Breast (tissue), 4 donors: ENCODE results near the gene XRCC3.

- PRO-cap, 3 experiments: no peak in any of the 3 experiments
- RRBS: no CpG with 5 or more reads among the region's 7 CpGs
Observed at GRCh38 chr14:103462881-103463637, 59.6 kb downstream of the CKB start.

DNA sequence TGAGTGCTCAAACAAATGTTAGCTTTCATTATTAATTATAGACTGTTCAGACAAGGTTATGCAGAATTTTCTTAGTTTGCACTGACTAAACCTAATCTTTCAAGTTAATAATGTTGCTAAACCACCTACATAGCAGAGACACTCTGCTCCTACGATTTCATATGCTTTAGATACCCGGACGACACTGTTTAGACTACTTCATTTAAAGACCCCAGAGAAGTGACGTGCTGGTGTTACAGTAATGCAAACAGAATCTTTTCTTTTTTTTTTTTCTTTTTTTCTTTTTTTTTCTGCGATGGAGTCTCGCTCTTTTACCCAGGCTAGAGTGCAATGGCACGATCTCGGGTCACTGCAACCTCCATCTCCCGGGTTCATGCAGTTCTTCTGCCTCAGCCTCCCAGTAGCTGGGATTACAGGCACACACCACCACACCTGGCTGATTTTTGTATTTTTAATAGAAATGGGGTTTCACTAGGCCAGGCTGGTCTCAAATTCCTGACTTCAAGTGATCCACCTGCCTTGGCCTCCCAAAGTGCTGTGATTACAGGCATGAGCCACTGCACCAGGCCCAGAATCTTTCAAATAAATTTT, 38.6 kb downstream of the CKB start:
- PRO-cap, 3 experiments: no peak in any of the 3 experiments
- RRBS: no CpG with 5 or more reads among the region's 9 CpGs

GRCh38 chr14:103502027-103502572, 20.5 kb downstream of the CKB start:
- PRO-cap, 3 experiments: no peak in any of the 3 experiments
- RRBS: no CpG with 5 or more reads among the region's 7 CpGs

- PRO-cap, 3 experiments: no peak in any of the 3 experiments
- RRBS: no CpG with 5 or more reads among the region's 15 CpGs
Observed at GRCh38 chr14:103512925-103513813, 9.5 kb downstream of the CKB start.

DNA sequence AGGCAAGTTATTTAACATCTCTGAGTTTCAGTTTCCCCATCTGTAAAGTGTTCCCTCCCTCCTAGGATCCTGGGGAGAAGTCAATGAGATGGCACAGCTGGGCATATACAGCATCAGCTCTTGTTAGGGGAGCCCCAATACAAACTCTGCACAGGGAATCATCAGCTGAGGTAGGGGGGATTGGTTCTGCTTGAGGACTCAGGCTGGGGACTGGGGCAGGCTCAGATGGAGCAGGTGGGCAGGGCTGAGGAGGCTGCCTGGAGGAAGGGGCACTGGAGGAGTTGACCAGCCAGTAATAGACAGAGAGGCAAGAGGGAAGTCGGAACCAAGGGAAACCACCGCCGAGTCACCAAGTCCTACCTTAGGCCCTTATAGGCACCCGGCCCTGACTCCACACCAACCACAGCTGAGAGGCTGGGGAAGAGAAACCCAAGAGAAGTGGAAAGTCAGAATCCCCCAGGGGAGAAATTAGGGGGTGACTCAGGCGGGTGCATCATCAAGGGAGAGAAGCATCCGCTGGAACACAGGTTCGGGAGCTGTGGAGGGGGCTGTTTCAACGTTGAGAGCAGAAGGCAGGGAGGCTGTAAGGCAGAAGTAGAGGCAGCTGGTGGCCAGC, 1.7 kb upstream of the TRMT61A start:
- PRO-cap, 3 experiments: no peak in any of the 3 experiments
- RRBS: no CpG with 5 or more reads among the region's 8 CpGs

DNA sequence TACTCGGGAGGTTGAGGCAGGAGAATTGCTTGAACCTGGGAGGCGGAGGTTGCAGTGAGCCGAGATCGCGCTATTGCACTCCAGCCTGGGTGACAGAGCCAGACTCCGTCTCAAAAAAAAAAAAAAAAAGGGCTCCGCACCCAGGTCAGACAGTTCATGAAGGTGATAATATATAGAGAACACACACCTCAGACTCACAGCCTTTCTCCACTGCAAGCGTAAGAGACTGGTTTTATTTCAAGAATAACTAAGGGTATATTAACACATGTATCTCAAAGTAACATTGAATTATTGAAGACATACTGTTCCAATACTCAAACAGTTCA, 6.1 kb downstream of the BAG5 start:
- PRO-cap, 3 experiments: peak in 1 of 3 experiments; most common minus-strand start position 153 of the sequence (in 1)
- RRBS: no CpG with 5 or more reads among the region's 8 CpGs

GRCh38 chr14:103561781-103562511, 511 bp downstream of the BAG5 start:
- PRO-cap, 3 experiments: peak in 2 of 3 experiments; most common plus-strand start chr14:103562102 (in 1); most common minus-strand start chr14:103562235 (in 2)
- RRBS: 2% methylated on average over 17 of the region's 58 CpGs

DNA sequence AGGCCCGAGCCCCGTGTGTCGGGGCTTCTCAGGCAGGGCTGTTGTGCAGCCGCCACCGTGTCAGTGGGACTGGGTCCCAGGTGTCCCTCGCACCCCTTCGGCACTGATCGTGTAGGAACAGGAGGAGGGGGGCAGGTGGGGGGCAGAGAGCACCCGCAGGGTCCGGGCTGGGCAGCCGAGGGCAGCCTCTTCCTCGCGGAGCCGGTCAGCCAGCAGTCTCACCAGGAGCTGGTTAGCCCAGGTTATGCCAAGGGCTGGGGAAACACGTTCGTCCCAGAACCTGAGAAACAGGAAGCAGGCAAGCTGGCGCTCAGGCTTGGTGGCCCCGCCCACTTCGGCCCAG, 16.5 kb downstream of the XRCC3 start:
- PRO-cap, 3 experiments: peak in 1 of 3 experiments; most common minus-strand start position 246 of the sequence (in 1)
- RRBS: 73% methylated on average over 5 of the region's 19 CpGs

DNA sequence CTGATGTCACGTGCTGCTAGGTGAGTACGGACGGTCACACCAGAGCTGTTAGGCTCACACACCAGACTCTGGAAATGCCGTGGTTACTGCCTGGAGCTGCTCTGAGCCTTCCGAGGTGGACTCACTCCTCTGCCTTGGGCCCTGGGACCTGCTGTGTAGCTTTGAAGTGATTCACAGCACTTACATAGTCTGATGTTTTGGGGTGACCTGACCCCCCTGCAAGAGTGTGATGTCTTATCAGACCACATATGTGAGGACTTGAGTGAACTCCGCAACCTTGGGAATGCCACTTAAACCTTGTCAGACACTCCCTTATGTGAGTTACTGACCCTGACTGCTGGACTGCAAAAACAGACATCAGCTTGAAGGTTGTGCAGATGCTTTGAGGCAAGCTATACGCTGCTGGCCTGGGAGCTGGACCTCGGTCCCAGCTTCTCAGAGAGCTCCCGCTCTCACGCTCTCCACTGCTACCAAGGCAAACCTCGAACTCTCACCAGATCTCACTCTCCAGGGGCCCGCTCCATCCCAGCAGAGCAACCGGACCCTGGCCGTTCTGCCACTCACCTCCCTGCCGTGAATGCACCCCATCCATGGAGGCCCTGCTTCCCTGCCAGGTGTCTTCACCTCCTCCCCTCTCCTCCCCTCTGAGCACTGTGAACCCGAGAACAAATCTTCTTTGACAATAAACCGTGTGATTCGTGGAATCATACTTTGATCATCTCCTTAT, 1.5 kb downstream of the XRCC3 start:
- PRO-cap, 3 experiments: no peak in any of the 3 experiments
- RRBS: no CpG with 5 or more reads among the region's 18 CpGs

DNA sequence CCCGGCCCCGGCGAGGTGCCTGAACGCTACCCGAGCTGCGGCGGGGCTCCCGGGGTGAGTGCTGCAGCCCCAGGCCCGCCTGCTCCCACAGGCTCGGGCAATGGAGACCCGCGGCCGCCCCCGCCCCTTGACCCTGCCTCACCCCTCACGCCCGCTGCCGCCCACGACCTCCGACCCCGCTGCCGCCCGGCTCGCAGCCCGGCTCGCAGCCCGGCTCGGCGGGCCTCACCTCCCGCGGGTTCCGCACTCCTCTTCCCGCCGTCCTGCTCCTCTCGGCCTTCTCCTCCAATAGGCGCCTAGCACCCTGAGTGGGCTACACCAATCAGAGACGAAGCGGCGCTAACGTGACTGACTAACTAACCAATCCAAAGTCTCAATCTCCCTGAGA, at the start of gene XRCC3:
Gene XRCC3, minus strand, starts transcription at position 257 of the 388 bp plus-strand sequence.
- PRO-cap, 3 experiments: peak in 3 of 3 experiments; most common minus-strand start position 274 of the sequence (in 2)
- RRBS: 2% methylated on average over 8 of the region's 39 CpGs

- PRO-cap, 3 experiments: no peak in any of the 3 experiments
- RRBS: no CpG with 5 or more reads among the region's 4 CpGs
Observed at GRCh38 chr14:103763597-103764158, 48.1 kb downstream of the ZFYVE21 start.

DNA sequence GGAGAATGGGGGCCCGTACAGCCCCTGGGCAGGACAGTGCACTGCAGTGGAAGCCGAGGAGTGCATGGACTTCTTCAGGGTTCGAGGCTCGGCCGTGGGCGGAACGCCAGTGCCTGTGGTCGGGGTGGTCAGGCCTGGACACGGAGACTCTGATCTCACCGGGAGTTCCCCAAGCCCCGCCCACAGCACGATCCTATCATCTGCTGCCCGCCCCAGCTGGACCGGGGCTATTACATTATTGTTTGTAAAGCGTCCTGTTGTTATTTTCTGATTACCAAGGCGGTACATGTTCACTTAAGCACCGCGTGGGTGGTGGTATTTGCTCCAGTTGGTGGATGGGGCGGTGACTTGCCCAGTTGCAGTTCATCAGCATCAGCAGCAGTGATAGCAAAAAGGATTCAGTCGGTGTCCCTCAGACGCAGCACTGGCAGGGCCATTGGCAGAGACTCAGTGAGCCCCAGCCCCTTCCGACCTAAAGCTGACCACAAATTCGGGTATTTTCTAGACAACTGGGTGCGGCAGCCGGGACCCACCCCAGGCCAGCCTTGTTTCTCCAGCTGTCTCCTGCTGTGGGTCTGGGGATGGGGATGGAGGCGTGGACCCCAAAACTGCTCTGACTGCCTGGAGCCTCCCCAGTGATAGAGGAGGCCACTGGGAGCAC, 31.6 kb downstream of the ATP5MJ start:
- PRO-cap, 3 experiments: no peak in any of the 3 experiments
- RRBS: 27% methylated on average over 5 of the region's 26 CpGs

GRCh38 chr14:104081022-104081833, 4.3 kb upstream of the ASPG start:
- PRO-cap, 3 experiments: no peak in any of the 3 experiments
- RRBS: 83% methylated on average over 3 of the region's 22 CpGs

GRCh38 chr14:104113975-104114623, 24.3 kb upstream of the KIF26A start:
- PRO-cap, 3 experiments: no peak in any of the 3 experiments
- RRBS: 41% methylated on average over 8 of the region's 17 CpGs

DNA sequence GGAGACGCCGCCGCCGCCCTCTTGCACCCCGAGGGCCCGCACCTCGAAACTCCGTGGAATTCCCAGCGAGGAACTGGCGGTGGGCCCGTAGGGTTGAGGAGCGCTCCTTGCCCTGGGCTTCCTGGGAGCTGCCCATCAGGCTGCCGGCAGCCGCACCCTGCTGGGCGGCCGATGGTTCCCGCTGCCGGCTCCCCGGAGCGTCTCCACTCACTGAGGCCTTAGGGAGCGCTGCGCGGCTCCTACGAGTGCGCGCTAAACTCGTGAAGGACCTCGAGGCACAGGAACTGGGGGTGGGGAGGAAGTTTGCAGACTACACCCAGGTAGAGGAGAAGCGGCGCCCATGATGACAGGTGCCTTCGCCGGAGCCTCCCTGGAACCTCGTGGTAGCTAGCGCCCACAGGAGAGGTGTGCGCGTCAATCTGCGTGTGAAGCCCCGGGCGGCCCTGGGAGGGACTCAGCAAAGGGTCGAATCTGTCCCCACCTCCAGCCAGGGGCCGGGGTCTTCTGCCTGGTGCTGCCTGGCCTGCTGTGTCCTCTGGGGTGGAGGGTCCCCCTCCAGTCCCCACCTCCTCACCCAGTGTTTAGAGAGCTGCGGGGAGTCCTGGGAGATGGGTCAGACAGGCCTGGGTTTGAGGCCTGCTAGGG, 20.5 kb upstream of the KIF26A start:
- PRO-cap, 3 experiments: no peak in any of the 3 experiments
- RRBS: 26% methylated on average over 16 of the region's 42 CpGs

DNA sequence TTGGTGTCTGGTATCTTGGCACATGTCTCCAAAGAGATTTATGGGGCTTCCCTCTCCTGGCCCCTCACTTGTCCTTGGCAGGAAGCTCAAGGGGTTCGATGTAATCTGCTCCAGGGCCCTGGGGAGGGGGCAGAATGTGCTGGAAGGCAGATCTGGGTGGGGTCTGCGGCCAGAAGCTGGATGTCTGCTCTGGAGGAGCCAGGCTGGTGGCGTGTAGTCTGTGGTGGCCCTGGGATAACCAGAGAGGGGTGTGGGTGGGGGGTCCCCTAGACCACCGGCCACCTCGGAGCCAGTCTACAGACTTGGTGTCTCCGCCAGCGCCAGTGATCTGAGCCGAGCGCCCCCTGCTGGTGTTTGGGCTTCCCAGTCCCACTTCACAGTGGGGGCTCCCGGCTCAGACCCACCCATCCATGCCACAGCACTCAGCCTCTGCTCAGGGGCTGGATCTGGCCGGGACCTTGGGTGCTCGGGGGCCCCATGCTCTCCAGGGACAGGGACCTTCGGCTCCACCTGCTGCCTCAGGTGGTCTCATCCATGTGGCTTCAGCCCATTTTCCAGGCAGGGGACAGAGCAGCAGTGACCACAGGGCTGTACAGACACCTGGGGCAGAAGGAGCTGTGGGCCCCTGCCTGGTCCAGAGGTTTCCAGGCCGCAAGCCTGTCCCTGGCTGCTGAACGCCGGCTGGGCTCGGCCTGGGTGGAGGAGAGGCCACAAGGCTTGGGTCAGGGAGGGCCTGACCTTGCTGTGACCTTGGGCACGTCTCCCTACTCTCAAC, 86.1 kb downstream of the KIF26A start:
- PRO-cap, 3 experiments: no peak in any of the 3 experiments
- RRBS: 19% methylated on average over 4 of the region's 18 CpGs

- PRO-cap, 3 experiments: no peak in any of the 3 experiments
- RRBS: 9% methylated on average over 7 of the region's 31 CpGs
Observed at GRCh38 chr14:104275153-104276017, 137.0 kb downstream of the KIF26A start.

DNA sequence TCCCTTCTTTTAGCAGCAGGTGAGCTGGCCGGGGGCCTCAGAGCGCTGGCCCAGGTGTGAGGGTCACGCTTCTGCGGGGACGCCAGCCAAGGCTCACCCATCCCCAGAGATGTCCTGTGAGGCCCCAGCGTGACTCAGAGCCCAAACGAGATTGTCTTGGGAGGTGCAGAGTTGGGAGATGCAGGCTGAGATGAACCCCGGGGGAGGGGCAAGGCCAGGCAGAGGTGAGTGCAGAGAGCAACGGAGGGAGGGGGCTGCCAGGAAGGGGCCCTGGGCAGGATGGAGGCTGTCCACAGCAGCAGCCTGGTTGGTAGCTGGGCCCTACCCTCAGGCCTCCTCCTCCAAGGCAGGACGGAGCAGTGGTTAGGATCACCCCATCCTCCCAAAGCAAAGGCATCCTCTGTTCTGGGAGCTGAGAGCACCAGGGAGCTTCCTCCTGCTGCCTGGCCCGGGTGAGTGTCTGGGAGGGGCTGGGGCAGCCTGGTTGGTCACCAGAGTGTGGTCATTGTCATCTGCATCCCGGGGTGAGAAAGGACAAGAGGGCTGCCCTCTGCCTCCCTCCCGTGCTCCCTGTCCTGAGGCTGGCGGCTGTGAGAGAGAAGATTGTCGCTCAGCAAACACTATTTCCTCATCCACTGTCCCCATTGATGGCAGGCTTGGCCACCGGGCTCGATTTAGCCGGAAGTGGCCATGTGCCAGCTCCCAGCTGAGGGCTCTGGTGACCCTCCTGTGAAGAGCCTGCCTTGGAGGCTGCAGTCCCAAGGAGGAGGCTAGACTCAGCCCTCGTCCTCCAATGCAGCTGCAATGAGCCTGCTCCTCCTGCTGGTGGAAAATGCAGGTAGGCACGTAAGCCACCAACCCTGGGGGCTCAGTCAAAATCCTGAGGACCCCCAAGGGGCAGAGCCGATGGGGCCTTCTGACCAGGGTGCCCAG, 155.4 kb downstream of the KIF26A start:
- PRO-cap, 3 experiments: no peak in any of the 3 experiments
- RRBS: 43% methylated on average over 4 of the region's 21 CpGs

GRCh38 chr14:104563933-104564325, 15.6 kb upstream of the C14orf180 start:
- PRO-cap, 3 experiments: no peak in any of the 3 experiments
- RRBS: 3% methylated on average over 10 of the region's 14 CpGs

GRCh38 chr14:104686846-104687495, 2.4 kb upstream of the INF2 start:
- PRO-cap, 3 experiments: no peak in any of the 3 experiments
- RRBS: 17% methylated on average over 4 of the region's 15 CpGs